Smooth muscle cell (in vitro differentiated cells): ENCODE measurements around a stretch of chr1.

GRCh38 chr1:37976700-37977443, 12.9 kb downstream of the SF3A3 start:
- RAMPAGE, long total RNA: no peak

DNA sequence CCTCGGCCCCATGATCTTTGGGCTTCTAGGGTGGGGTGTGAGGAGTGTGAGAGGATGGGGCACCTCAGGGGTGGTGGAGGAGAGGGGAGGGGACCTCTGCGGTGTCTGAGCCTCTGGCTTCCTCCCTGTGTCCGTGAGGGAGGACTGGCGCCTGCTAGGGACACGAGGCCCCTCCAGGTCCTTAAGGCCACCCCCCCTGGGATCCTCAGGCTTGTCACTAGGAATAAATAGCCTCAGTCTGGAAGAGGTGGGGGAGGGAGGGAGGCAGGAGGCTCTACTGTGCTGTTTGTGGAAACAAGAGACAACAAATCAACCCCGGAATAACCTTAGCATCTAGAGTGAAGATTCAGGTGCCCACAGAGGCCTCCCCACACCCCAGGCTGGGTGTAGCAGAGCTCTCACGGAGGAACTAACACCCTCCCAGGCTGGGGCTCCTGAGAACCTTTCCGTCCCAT, 896 bp upstream of the FHL3 start:
- RAMPAGE, long total RNA: no peak

DNA sequence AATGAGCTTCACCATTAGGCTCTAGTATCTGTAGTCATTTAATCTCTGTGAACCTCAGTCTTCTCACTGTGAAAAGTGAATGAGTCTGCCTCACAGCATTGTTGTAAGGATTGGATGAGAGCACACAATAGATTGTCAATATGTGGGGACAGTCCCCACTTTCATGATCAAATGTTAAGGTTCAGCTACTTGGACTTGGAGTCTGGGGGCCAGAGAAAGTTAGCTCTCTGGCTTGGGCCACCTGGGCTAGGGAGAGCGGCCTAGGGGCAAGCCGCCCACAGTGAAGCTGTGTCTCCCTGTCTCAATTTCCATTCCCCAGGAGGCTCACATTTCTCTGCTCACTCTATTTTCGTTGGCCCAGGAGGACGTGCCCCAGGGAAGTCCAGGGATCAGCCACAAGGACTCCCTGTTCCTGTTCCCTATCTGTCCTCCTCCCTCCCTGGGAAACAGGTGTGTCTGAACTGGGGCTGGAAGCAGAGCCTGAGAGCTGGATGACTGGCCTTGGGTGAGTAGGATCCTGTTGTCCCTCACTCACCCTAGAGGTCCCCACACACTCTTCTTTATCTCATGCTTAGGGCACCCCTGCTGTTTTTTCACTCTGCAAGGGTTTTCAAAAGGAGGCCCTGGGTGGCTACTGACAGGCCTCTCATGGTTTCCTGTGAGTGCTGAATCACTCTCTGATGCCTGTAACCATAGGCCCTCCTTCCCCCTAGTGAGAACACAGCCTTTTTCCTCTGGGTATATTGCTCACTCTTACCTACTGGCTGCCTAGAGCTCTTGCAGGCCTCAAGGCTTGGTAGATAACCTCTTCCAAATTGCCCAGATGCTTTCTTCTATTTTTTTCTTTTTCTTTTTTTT, 3.5 kb upstream of the UTP11 start:
- RAMPAGE, long total RNA: no peak

DNA sequence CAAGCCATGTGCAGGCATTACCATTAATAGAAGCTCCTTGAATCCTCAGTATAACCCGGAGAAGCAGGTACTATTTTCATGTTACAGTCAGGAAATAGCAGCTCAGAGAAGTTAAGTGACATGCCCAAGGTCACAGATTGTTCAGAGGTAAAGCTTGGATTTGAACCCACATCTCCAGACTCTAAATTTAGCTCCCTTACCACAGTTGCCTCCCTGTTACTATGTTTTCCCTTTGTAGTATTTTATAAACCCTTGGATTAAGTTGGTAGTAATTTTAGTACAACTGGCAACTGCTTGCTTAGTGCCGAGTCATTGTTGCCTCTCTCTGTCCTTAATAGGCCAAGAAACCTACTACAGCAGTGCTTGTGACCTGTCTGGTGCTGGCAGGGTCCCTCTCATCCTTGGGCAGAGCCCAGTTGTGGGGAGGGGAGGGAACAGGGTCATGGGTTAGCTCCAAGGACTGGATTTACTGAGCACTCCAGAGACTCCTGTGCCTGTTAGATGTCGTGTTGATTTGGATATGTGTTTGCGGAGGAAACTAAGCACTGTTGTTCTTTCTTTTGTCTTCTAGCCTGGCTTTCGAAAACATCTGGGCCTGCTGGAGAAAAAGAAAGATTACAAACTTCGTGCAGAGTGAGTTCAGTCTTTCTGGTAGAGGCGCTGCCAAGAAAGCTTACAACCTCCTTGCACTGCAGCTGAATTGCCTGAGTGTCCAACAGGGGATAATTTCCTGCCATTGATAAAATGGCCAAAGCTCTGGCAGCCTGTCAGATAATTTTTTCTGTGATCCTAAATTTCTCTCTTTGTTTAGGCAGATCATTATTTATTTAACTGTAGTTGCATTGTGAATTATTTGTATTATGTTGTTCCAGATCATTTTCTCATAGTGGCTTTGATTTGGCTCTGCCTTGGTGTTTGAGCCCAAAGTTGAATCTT, 3.5 kb downstream of the UTP11 start:
- RAMPAGE, long total RNA: no peak

GRCh38 chr1:38427231-38428128, 380.9 kb upstream of the POU3F1 start:
- RAMPAGE, long total RNA: no peak

DNA sequence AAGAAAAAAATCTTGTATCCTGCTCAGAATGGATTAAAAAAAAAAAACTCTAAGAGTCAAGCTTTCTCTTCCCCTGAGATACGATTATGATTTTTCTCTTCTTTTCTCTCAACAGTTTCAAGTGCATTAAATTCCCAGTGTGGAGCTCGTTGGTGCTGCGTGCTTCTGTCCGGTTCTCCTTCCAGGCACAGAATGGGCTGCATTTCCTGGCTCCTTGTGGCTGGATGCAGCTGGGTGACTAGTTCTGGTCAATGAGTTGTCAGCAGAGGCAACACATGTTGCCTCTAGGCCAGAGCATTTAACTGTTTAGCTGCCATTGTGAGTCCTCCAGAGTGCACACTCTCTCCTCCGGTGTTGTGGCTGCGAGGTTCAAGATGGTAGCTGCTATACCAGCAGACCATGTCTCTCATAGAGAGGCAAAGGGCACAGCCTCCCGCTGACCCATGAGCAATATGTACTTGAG, 312.9 kb downstream of the RRAGC start:
- RAMPAGE, long total RNA: no peak

DNA sequence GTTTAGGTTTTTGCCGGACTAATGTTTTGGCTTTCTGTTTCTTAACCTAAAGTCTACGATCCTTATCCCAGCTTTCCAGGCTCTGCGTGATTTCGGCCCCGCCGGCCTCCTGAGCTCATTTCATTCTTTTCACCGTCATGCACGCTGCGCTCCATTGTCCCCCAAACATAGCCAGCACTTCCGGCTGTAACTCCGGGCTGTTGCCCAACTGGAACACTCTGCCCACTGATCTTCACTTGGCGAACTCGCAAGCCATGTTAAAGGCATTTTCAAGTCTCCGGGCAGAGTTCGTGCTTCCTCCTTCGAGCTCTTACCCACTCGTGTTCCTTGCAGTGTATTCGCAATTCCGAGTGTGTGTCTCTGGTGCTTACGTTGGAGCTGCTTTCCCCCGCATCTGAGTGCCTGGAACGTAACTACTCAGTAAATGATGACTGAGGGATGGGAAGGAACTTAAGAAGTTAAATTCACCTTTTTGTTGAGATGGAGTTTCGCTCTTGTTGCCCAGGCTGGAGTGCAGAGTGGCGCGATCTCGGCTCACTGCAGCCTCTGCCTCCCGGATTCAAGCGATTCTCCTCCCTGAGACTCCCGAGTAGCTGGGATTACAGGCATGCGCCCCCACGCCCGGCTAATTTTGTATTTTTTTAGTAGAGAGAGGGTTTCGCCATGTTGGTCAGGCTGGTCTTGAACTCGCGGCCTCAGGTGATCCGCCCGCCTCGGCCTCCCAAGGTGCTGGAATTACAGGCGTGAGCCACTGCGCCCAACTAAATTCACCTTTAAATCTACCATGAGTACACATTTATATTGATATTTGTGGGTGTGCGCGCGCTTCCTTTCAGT, 677 bp downstream of the NDUFS5 start:
- RAMPAGE, long total RNA: start-site peak on the minus strand centred at position 83 of the sequence, 70 bp wide, 8 and 6 reads in 2 replicates

- RAMPAGE, long total RNA: no peak
Observed at GRCh38 chr1:39047712-39048008, 21.5 kb downstream of the NDUFS5 start.

DNA sequence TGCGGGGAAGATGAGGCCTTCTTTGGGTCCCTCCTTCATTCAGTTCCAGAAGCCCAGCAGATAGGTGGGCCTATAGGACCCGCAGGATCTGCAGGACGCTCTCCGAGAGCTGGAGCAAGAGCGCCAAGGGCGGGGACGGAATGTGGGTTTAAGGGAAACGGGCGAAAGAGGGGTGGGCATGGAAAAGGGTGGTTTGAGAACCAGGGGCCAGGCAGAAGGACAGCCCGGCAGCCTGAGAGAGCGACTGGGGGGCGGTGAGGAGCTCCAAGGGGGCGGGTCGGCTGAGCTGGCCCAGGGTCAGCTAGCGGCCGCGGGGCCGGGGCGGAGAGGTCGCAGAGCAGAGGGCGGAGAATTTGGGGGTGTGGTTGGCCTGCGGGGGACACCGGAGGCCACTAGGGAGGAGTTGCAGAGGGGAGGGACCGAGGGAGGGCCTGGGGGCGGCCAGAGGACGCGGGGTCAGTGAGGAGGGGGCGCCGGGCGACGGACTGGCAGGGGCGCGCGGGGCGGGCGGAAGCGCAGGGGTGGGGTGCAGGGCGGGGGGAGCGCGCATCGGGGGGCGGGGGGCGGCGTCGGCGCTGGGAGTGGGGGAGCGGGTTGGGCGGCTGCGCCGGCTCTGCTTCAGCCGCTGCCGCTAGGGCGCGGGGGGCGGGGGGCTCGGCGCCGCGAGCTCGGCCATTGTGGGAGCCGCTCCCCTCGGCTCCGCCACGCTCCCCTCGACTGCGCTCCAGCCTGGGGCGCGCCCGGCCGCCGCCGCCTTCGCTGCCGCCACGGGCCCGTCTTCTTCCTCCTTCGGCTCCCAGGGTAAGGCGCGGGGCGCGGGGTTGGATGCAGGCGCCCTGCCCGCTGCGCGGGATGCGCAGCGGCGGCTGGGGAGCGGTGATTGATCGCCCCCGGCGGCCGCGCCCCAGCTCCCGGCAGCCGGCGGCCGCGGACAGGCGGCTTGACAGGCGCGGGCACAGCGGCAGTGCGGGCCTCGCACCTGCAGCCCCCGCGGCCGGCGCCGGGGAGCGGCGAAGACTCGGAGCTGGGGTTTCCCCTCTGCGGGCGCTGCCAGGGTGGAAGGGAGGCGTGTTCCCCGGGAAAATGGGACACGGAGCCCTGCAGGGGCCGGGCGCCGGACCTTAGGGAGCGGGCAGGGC, 55.0 kb downstream of the NDUFS5 start:
- RAMPAGE, long total RNA: no peak

- RAMPAGE, long total RNA: no peak
Observed at GRCh38 chr1:39086589-39087464, 60.7 kb downstream of the NDUFS5 start.

DNA sequence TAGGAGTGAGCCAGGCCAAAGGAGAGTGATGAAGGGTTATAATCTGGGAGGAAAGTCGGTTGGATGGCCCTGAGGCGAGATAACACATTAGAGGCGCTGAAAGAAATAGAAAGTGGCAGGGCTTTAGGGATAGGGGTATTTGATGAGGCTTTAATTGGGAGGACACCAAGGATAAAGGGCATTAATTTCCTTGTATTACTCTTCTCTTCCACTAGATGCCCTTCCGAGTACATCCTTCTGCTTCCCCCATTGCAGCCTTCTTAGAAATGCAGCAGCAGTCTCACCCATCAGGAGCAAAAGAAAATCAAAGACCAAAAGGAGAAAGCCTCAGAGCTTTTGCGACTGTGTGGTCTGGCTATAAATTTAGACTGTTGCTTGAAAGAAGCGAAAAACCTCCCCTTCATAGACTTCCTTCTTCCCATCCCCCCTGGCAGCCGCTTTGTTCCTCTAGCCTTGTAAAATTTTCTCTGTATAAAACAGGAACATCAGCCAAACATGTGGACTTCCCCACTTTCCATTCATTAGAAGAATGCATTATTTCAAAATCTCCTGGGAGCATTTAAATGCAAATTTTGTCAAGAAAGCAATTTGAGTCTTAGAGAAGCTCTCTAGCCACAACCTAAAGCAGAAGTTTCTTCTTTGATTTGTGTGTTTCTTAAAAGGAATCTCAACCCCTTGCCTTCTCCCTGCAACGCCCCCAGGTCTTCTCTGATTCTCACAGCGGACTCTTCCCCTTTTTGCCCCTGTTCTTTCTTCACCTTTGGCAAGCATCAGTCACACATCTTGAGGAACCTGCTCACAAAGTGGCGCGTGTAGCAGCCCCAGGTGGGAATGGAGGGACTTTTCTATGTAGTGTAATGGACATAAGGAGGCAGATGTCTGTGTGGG, 76.6 kb downstream of the NDUFS5 start:
- RAMPAGE, long total RNA: no peak

DNA sequence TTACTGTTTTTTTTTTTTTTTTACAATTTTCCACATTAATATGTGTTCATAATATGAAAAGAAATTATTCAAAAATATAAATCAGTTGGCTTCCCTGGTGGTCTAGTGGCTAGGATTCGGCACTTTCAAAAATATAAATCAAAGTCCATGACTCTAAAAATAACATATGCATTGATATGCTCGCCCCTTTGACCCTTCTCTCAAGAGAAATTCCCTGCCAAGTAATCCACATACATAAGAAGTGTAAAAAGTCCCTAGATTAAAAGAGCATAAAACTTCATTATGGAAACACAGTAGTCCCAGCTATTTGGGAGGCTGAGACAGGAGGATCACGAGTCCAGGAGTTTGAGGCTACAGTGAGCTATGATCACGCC, 88.0 kb downstream of the NDUFS5 start:
- RAMPAGE, long total RNA: no peak

DNA sequence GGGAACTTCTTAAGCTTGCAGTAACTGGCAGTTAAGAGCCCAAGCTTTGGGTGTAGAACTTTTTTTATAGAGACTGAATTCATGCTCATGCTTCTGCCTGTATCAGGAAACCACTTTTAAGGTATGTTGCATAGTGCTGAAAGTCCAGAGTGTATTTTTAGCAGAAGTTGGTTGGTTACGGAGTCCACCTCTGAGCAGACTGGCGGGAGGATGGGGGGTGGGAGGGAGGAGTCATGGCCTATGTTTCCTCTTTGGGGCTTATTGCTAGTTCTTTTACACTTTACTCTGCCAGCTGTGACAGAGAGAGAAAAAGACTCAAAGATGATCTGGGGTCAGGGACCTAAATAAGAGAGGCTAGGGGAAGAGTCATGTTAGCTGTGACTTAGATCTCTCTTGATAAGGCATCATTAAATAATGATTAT, 11.1 kb downstream of the MACF1 start:
- RAMPAGE, long total RNA: no peak

GRCh38 chr1:39310094-39310446, 105.6 kb downstream of the MACF1 start:
- RAMPAGE, long total RNA: no peak

DNA sequence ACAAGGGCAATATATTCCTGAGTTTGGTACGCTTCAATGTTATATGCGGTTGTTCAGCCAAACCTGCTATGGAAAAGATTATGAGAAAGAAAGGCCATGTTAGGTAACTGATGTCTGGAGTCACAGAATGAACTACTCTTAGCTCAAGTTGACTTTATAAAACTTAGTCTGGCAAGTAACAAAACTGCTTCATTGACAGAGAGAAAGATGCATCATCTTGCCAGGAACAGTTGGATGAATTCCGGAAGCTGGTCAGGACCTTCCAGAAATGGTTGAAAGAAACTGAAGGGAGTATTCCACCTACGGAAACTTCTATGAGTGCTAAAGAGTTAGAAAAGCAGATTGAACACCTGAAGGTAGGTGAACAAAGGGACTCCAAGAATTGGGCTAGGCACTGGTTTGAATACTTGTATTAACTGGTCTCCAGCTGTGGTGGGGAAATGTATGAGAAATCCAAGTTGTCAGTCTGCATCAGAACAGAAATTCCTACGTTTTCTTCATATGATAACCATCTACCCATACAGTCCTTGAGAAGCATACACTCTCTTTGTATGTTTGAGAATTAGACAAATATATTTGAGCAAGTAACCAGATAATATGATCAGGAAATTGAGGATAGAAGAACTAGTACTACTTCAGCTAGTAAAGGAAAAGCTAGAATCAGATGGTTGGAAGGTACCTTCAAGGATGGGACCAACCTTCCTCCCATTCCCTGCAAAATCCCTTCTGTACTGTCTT, 121.4 kb upstream of the BMP8A start:
- RAMPAGE, long total RNA: no peak

DNA sequence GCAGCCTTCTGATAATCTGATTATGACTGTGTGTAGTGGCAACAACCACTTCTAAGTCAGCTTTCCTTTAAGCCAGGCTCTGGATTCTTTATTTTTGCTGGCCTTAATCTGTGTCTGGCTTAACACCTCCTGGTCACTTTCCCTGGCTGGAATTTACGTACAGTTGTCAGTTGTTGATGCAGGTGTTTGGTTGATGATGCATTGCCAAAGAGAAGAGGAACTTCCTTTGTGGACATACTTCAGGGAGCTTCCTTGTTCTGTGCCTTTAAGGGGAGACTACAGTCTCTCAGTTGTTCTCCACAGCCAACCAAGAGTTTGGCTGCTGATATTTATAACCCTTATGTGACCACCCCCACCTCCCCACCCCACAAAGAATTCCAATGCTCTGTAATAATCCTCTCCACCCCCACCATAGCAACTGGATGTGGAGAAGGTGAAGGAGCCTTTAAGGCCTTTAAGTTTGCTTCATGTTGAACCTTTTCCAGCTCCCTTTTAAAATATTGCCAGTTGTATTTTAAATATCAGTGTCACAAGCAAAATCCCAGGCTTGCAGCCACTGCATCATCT, 96.0 kb upstream of the BMP8A start:
- RAMPAGE, long total RNA: no peak

- RAMPAGE, long total RNA: no peak
Observed at GRCh38 chr1:39429656-39430434, 61.6 kb upstream of the BMP8A start.

- RAMPAGE, long total RNA: no peak
Observed at GRCh38 chr1:39440780-39441497, 50.5 kb upstream of the BMP8A start.

GRCh38 chr1:39450928-39451496, 40.4 kb upstream of the BMP8A start:
- RAMPAGE, long total RNA: no peak

GRCh38 chr1:39458890-39459551, 32.4 kb upstream of the BMP8A start:
- RAMPAGE, long total RNA: no peak